Vein endothelial cell (primary cell): Measurements from ENCODE around the genes SPIN1 and NXNL2.

GRCh38 chr9:87631911-87633182, 93.6 kb upstream of the CTSL start:
- CAGE, long polyA plus RNA: no peak

- CAGE, long polyA plus RNA: no peak
These were observed 61.6 kb downstream of the SPATA31C2 start for GRCh38 chr9:88076504-88077278.

DNA sequence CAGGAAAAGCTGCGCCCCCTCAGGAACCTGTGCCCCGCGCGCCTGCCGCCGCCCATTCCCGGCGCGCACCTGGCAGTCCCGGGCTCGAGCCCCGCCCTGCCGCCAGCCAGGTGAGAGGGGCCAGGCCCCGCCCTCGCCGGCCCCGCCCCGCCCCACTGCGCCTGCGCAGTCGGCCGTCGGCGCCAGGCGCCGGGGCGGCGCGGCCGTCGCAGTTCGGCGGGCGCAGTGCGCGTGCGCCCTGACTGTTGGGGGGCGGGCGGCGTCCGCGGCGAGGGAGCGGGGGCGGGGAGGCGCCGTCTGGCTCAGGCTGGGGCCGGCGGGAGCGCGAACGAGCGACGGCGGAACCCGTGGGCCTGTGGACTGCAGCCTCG, at the start of gene SPIN1:
SPIN1 (plus strand) TSS at position 288 of the 371 bp plus-strand sequence.
- CAGE, long polyA plus RNA: no peak

DNA sequence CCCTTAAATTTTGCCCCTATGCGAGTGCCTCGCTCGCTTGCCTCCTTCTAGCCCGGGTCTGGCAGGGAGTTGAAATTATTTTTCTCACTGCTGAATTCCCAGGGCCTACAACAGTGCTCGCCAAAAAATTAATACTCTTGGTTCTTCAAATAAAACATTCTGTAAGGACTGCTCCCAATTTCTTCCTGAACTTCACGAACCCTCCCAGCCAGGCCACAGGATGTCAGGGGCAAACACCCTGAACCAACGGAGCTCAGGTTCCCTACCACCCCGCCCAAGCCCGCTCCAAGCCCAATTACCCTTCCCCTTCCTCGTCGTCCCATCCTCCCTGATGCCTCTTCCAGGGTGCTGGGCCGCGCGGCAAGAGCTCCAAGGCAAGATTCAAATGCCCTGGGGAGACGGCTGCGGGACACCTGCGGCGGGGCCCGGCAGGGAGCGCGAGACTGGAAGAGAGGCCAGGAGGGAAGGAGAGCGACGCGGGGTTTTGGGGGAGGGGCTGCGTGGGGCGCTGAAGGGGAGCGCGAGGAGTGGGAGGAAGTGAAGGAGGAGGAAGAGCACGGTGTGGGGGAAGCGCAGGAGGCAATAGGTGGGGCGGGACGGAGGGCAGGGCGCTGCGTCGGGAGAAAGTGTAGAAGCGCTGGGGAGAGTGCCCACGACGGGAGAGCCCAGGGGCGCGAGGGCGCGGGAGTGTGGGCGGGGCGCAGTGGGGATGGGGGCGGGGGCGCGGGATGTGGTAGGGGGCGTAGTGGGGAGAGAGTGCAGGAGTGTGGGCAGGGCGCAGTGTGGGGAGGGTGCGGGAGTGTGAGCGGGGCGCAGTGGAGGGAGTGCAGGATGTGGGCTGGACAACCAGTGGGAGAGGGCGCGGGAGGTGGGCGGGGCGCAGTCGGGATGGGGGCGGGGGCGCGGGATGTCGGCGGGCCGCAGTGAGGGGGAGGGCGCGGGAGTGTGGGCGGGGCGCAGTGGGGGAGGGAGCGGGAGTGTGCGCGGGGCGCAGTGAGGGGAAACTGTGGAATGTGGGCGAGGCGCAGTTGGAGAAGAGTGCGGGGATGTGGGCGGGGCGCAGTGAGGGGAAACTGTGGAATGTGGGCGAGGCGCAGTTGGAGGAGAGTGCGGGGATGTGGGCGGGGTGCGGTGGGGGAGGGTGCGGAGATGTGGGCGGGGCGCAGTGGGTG, 877 bp upstream of the NXNL2 start:
- CAGE, long polyA plus RNA: no peak

- CAGE, long polyA plus RNA: no peak
These were observed at the start of gene NXNL2 for GRCh38 chr9:88535034-88535308. Gene NXNL2 (plus strand): TSS chr9:88535178.

DNA sequence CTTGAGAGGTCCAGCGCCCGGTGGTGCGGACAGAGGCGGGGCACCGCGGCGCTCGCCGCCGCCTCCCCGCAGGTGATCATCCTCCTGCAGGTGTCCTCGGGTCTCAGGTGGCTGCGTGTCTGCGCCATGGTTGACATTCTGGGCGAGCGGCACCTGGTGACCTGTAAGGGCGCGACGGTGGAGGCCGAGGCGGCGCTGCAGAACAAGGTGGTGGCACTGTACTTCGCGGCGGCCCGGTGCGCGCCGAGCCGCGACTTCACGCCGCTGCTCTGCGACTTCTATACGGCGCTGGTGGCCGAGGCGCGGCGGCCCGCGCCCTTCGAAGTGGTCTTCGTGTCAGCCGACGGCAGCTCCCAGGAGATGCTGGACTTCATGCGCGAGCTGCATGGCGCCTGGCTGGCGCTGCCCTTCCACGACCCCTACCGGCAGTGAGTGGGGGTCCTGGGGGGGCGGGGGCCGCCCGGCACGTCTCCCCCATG, 370 bp downstream of the NXNL2 start:
- CAGE, long polyA plus RNA: no peak

DNA sequence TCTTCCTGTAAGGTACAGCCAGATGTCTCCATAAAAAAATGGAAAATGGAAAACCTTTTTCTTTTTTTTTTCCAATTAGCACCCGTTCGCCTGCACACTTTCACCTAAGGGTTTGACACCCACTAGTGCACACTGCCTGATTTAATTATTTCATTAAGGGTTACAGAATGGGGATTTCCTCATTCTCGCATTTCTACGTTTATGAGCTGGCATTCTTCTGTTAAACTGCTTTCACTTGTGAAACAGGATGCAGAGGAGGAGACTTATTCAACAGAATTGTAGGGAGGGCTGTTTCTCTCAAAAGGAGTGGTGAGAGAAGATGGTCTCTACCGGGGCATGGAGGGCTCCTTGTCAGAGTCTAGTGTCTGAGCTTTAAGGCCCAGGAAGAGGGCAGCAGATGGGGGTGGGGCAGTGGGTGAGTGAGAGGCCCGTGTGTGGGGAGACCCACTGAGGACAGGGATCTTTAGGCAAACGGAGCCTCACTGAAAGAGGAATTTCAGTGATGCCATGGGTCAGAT, 2.1 kb upstream of the S1PR3 start:
- CAGE, long polyA plus RNA: no peak

DNA sequence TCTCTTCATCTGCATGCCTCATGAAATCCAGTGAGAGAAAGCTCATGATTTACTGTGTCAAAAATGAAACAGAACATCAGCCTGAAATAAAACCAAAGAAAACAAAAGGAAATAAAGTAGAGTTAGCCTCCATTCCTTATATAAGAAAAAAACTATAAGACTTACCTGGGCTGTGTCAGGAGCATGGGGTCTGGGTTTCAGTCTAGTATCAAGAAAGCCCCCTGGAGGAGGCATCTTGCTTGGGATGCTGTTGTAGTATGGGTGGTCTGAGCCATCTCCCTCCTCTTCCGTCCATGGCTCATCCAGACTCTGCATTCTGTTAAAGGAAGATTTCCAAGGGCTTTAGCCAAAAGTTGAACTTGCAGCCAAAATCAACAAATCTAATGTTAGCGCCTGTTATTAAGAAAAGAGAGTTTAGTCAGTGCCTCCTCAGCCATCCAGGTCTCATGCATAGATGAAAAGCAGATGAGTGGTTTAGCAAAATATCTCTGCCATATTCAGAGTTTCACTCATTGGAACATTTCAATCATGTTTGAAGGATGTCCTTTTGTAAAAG, 55.5 kb downstream of the S1PR3 start:
- CAGE, long polyA plus RNA: no peak

- CAGE, long polyA plus RNA: no peak
These were observed 2.9 kb downstream of the SHC3 start for GRCh38 chr9:89175830-89176065.

DNA sequence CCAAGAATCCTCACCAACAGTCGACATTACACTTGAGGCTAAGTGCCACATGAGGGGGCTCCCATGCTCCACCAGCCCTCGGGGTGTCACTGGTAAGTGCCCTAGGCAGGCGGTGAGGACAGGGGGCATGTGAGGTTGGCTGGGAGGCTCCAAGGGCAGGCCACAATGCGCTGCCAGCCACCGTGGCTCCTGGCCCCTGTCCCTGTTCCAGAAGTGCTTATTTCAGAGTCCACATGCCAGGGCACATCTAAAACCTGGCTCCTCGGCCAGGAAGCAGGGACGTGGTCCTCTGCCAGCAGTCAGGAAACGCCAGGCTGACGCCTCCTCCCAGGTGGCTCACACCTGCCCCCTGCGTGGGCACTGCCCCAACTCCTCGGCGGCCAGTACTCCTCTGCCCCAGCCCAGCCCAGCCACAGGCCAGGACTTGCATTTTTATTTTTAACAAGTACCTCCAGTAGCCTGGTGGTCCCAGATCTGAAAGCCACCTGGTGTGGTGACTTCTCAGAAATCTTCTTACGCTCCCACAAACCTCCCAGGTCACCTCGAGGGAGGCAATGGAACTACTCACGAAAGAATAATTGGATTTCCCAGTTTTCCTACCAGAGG, 68.5 kb downstream of the SECISBP2 start:
- CAGE, long polyA plus RNA: no peak

DNA sequence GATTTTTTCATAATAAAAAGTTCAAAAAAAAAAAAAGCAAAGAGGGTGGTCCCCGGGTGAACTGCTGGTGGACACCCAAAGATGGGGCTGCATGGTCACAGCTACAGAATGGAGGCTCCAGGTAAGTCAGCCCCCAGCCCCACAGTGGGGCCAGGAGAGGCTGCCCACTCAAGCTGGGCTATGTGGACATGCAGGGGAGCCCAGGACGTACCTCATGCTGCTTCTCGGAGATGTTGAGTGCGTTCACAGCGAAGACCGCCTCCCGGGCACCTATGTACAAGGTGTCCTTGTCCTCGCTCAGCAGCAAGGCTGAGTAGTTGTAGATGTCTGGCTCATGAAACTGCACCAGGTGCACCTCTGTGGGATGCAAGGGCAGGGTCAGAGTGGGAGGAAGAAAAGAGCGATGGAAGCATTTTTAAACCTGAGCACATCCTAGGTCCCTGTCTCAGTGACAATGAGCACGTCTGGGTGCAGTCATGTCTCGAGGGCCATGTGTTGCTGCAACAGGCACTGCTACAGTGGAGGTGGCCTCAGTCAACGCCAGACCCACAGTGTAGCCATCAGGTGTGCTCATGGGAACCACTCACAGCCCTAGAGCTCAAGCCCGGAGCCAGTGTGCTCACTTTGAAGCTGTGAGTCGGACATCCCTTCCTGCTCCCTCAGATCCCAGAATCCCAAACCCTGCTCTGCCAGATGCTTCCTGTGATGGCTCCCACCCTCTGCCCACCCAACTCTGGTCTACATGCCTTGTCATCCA, 84.5 kb downstream of the SECISBP2 start:
- CAGE, long polyA plus RNA: no peak

- CAGE, long polyA plus RNA: no peak
These were observed 79.9 kb downstream of the SEMA4D start for GRCh38 chr9:89417919-89418492.

- CAGE, long polyA plus RNA: no peak
These were observed 29.0 kb upstream of the SEMA4D start for GRCh38 chr9:89526953-89527283.

GRCh38 chr9:89602992-89603614, 1.7 kb upstream of the GADD45G start:
- CAGE, long polyA plus RNA: no peak

GRCh38 chr9:89617824-89618378, 13.1 kb downstream of the GADD45G start:
- CAGE, long polyA plus RNA: no peak

DNA sequence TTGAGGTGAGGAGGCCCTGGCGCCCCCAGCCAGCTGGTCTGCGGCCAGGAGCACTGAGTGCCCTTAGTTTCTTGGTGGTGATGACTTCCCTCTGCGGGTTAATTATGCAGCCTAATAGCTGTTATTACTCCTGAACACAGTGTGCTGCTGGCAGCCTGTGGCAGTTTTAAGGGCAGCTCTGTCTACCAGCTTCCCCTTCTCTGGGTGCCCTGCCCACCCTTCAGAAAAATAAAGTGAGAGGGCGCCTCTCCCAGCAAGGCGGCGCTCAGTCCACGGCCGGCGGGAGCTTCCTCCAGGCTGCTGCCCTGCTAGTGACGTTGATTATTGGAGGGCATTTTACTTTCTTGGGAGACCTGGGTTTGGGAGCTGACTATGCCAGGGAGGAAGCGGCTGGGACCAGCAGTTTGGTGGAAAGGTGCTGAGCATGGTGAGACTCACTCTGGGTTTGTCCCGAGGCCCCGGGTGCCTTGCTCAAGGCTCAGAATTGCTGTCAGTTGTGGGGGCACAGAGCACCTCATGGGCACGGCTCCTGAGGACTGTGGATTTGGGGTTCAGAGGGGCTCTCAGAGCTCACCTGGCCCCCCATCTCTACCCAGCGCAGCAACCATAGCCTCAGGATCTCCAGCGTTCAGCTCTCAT, 19.3 kb downstream of the GADD45G start:
- CAGE, long polyA plus RNA: no peak

DNA sequence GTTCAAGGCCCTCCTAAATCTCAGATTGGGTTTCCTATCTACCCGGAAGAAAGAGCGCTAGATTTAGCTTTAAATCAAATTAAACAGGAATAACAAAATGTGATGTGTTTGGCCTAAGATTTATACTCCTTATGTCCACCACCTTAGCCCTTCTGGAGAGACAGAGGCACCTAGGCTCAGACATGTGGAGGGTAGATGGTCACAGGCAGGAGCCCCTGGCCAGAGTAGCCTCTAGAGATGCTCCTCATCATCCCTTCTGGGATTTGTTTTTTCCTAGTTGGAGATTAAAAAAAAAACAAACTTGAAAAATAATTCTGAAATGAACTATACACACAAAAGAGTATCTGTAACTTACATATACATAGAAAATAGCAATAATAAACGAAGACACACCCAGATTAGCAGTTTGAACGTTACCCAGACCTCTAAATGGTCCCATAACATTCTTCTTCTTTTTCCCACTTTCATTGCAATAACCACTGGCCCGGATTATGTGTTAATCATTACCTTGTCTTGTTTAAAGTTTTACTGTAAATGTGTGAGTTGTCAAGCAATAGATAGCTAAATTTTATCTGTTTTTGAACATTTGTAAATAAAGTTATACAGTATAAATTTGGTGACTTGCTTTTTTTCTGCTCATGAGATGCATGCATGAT, 65.8 kb downstream of the GADD45G start:
- CAGE, long polyA plus RNA: no peak

DNA sequence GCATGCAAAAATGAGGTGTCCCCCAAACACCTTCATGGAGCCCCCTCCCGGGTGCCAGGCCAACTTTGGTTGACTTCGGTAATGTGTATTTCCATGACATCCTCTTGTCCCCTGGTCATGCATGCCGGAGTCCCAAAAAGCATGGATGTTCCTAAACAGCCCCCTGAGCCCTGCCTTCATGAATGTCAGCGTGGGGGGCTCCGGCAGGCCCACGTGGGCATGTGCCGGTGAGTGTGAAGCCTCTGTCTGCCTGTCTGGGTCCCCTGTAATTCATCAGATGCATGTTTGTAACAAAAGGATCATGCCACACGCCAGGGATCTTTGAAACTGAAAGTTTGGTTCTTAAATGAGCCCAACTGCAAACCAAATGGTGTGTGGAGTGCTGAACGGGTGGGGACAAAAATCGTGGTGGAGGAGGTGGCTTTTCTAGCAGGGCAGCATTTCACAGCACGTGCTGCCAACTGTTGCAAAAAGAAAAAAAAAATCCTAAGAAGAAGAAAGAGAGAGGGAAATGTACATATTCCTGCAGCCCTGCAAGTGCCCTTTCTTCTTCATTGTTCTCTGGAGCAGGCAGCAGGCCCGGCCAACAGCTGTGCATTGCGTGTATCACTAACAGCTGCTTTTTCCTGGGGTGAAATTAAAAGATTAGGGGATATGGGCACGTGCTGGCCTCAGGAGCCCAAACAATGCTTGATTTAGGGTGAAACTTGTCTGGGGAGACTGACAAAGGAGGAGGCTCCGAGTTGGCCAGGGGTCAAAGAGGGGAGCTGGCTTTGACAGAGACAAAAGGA, 72.8 kb downstream of the GADD45G start:
- CAGE, long polyA plus RNA: no peak

DNA sequence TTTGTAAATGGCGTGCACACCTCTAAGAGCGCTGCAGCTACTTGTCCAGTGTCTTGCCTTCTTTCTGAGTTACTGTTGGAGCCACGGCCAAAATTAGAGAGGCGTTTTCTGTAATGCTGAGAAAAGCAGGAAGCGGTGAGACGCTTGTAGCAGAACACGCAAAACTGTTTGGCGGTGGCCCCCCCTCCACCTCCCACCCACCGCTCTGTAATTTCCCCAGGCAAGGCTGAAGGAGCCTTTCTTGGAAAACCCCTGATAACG, 96.4 kb downstream of the GADD45G start:
- CAGE, long polyA plus RNA: no peak

GRCh38 chr9:89878456-89879218, 273.8 kb downstream of the GADD45G start:
- CAGE, long polyA plus RNA: no peak